Frontal cortex (tissue), 2 donors: ENCODE measurements around a stretch of chr12.

DNA sequence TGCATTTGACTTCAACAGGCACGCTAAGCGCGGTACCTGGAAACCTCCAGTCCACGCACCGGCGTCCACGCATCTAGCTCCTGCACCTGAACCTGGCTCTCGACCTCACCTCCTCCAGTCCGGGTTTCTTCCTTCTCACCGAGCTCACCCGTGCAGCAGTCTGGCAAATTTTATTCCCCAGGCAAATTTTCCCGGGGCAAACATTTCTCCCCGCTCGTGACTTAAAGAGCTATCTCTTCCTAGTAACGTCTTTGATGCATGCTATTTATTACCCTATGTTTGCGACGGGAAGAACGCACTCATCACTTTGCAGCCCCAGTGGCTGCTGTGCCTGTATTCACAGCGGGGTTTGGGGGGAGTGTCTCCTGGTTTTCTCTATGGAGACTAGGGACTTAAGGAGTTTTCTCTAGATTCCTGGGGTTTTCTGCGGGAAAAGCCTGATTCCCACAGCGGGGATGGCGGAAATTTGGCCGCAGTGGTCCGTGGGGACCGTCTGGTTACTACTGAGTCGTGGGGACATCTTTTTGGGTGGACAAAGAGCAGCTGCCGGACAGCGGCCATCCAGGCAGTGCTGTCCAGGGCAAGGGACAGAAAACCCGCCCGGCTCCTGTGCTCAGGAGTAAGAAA lies 561 bp upstream of the AVPR1A start:
- RAMPAGE, long total RNA, result no peak

DNA sequence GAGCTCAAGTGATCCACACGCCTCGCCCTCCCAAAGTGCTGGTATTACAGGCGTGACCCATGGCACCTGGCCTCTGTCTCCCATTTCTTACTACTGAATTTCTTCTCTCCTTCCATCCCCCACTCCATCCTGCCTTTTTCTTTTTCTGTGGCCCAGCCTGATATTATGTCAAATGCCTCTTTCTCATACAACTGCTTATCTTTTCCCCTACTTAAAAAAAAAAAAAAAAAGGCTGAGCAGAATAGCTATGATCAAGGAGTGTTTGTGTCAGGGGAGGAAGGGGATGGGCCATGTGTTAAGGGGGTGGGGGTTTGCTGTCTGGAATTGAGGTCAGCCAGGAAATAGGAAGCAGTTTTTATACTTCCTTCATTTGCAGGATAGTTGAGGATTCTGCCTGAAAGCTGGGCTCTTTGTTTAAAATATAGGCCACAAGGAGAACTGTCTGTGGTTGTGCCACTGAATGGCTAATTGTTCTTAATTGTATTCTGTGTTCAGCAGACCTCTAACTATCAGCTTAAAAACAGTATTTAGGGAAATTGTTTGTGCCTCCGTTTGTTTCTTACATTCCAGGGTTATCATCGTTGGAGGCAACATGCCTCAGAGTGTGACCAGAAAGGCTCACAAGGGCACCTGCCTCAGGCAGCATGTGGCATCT lies 95.8 kb downstream of the SRGAP1 start:
- RAMPAGE, long total RNA, result no peak

DNA sequence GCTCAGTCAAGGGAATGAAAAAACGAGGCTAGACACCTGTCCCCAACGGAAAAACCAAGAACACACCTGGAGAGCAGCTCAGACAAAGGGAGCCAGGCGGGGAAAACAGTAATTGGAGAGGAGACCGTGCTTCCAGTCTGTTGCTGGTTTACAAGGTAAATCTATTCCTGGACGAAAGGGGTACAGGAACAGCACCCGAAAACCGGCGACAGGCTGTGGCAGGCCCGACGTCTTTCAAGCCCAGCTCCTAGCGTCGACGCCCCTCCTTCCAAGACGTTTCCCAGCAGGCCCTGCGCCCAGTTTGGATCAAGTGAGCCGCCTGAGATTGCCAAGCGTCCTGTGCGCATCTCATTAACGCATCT lies 1.5 kb downstream of the C12orf56 start:
- RAMPAGE, long total RNA, result no peak

- RAMPAGE, long total RNA, result no peak
Observed at GRCh38 chr12:64583684-64584361, 26.5 kb upstream of the RASSF3 start.

DNA sequence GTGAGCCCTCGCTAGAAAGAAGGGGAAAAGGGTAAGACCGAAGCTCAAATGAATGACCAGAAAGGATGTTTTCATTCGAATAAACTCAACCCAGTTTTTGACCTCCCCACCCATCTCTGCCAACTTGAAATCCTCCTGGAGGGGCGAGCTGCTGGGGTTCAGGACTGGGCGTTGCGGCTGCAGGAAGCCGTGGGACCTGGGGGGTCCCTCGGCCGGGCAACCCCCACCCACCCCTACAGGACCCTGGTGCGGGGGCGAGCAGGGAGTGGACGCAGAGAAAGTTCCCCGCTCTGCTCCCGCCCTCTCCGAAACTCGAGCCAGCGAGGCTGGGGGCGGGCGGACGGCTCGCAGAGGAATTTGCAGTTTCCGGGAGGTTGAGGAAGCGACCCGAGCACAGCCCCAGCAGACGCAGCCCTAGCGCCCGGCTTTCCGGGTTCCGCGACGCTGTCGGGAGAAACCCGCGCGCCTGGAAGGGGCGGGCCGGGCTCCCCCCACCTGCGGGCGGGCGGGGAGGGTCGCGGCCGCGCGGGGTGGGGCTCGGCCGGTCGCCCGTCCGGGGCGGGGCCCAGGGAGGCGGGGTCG lies 359 bp upstream of the RASSF3 start:
- RAMPAGE, long total RNA, result no peak

DNA sequence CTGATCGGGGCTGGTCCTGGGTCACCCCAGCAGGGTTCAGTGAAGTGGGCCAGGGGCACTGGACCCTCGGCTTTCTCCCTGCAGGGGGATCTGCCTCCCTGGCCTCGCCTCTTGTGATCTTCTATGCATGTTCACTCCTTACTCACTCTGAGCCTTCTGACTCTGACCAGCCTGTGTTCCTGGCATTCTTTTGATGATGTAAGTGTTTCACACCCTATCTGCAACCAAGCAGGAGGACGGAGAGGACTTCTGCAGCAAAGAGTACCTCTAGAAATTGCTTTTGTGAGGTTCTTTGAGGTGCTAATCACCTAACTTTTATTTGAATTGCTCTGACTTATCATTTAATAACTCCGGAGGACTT lies 61.0 kb downstream of the RASSF3 start:
- RAMPAGE, long total RNA, result no peak

DNA sequence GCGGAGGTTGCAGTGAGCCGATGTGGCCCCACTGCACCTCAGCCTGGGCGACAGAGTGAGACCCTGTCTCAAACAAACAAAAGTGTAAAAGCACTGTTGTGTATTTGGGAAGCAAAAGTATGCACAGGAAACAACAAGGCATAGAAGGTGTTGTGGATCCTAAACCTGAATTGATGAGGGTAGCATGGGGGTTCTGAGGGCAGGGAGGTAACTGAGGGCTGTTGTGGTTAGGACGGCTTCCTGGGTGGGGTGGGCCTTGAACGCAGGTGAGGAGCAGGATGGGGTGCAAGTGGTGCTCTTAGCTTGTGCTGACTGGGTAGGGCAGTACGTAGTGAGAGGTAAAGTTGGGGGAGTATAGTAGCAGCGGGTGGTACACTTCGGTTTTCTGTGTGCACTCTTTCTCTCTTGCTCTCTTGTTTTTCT lies 64.2 kb downstream of the RASSF3 start:
- RAMPAGE, long total RNA, result no peak

DNA sequence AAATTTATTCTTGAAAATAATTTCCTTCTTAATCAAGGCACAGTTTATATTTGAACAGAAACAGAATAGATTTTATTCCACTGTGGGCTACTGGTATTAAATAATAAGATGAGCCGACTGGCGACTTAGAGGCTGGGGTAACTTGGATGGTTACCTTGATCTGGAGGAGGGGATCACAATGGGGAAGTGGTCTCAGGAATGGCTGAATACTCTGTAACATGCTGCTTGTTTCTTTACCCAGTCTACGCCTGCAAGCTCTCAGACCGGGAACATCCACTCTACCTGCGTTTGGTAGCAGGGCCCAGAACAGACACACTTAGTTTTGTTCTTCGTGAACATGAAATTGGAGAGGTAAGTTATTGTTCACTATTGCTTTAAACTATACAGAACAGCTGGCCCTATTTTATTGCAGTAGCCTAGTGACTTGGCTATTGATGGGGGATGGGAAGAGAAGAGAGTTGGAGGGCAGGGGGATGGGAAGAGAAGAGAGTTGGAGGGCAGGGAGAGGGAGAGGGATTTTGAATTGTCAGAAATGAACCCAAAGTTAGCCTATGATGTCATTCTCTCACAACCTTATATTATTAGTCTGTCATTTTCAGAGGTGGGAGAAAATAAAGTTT lies 67.9 kb downstream of the GNS start:
- RAMPAGE, long total RNA, result no peak

GRCh38 chr12:65169854-65170786 lies 737 bp downstream of the LEMD3 start:
- RAMPAGE, long total RNA, result no peak

DNA sequence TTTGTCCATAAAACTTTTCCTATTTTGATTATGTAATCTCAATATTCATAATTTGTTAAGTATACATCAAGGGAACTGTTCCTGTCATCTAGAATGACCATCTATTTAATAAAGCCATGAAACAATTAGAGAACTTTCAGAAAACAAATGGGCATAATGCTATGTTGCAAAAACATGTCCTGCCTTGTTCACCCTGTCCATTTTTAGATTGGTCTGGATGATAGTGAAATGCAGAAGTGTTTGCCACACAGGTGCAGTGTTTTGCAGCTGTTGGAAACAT lies 36.4 kb downstream of the LEMD3 start:
- RAMPAGE, long total RNA, result no peak

DNA sequence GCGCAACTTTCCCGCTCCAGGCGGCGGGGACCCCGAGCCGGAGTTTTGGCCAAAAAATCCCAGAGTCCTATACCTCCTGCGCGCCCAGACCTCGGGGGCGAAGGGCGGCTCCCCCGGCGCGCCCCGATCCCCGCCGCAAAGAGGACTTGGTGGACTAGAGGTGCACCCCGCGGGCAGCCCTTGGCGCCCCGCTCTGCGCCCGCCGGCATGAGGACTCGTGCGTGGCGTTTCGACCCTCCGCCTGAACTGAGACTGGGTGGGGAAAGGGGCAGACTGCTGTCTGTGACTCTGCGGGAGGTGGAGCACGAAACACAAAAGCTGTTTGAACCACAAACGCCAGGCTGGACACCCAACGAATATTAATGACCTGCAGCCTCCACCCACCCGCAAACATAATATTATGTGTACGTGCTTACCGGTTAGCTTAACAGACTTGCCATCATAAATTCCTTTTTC lies 94.9 kb upstream of the HMGA2 start:
- RAMPAGE, long total RNA, result no peak

DNA sequence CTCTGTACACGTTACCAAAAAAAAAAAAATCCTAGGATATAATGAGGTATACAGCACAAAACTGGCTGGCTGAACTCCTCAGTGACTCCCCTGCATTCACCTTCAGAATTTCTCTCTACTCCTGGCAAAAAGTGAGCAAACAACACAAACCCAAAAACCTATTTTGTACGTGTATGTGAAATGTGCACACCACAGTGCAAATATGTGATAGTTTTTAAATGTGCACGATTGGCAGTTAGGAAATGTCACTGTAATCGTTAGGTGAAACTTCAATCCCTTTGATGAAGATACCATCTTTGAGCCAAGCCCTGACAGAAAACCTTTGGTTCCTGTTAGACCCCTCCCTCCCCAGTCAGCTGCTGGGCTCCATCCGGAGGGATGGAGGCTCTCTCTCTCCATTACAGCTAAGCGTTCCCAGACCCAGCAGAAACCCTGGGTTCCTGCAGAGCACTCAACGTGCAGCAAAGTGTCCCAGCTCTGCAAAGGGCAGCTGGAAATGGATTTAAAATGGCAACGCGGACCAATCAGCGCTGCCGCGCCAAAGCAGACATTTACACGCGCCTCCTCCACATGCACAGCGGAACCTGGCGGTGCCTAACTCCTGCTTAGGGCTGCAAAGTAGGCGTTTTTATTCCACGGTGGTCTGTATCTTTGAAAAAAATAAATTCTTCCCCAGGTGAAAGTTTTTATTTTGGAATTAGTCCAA lies 1.6 kb upstream of the HMGA2 start:
- RAMPAGE, long total RNA, result no peak

DNA sequence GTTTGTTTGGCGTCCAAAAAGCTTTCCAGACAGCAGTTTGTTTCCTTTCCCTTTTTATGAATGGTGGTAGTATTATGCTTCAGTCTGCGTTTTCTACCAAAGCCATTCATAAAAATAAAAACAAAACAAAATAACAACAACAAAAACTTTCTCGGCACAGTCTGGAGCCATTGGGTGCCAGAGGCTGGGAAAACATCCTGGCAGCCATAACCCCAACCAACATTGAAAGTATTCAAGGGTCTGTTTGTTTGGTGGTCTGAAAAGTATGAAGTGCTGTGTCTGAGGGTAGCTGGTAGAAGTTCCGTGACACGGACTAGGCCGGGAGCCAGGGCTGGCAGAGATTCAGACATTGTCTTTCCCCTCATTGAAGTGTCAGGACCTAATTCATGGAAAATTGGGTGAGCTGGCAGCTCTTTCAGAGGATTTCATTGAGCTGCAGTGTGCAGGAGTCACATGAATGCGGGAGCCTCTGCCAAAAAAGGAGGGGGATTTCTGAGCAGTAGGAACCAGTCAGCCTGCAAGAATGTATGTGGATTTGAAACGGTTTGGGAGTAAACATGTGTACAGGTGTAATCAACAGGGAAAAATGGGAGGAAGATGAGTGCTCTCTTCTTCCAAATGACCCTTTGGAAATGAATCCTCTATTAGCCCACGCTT lies 124.3 kb downstream of the HMGA2 start:
- RAMPAGE, long total RNA, result no peak

DNA sequence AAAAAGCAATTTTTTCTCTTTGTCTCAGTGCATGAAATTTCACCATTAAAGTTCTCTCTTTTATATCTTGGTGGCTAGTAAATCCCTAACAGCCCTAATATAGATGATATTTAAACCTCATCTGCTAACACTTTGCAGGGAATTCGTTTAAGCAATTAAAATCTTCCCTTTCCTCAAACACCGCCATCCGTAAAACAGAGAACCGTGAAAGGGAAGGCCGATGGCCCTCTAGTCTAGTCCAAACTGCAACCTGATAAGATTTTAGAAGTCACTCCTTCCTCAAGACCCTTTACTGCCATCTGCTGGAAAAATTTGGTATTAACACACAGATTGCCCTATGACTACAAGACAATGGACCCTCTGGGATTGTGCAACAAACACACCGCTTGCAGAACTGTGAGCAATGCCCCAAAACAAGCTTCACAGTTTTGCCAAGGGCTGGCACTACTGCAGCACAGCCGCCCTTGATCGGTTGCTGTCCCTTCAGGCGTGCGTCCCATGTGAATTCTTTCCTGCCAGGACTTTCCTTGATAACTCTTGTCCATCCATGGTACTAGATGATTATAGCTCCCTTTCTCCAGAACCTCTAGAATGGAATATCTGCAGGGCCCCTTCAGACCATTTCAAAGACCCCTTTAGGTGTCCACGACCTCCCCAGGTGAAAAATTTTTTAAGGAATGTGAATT lies 23.1 kb downstream of the LLPH start:
- RAMPAGE, long total RNA, result no peak

DNA sequence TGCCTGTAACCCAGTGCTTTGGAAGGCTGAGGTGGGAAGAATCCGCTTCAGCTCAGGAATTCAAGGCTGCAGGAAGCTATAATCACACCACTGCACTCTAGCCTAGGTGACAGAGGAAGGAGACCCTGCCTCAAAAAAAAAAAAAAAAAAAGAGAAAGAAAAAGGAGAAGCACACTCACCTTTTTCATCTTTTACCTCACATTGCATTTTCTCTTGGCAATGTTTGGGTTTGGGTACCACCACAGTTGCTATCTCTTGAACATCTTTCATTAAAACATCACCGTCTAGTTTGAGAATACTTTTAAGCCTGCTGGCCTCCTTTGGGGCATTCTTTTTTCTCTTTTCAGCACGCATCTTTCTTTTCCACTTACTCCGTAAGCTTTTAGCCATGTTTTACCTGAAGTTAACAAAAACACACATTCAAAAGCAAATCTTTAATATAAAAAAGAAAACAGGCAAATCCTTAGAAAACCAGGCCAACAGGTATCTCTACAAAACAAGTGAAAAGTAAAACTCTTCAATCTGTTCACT lies 1.8 kb downstream of the LLPH start:
- RAMPAGE, long total RNA, result no peak

GRCh38 chr12:66129750-66130447 lies 651 bp downstream of the LLPH start:
- RAMPAGE, long total RNA, result no peak

DNA sequence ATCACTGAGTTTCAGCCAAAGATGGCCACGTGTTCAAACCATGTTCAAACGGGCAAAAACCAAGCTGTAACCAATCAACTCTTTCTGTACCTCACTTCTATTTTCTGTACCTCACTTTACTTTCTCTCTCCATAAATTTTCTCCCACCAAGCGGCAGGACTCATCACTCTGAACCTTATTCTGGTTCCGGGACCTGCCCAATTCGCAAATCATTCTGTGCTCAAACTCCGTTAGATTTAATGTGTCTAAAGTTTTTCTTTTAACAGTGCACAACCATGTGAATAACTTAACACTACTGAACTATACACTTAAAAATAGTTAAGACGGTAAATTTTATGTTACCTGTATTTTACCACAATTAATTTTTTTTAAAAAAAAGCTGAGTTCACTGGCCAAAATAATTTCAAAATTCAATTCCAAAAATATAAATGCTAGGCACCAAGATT lies 1.2 kb downstream of the TMBIM4 start:
- RAMPAGE, long total RNA, result no peak

GRCh38 chr12:66536906-66537193 lies 142.0 kb downstream of the GRIP1 start:
- RAMPAGE, long total RNA, result no peak

DNA sequence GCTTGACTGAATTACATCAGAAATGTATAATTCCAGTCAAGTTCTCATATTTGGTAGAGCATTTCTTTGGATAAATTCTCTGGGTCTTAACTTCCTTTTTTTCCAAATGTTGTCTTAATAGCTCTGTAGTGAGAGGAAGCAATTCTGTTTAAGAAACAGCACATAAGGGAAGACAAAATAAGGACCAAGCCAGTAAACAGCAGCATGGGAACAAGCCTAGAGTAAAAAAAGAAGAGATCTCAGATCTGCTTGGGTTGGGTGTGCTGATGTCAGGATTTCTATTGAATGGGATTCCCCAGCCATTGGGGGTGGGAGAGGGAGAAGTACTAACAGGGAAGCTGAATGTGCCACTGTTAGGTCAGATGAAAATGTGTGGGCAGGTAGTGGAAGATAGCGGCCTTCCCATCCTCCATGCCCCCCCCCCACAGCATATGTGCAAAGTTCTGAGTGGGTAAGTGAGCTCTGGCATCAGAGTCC lies 14.1 kb upstream of the DYRK2 start:
- RAMPAGE, long total RNA, result no peak

- RAMPAGE, long total RNA, result no peak
Observed at GRCh38 chr12:67648858-67649460, 414 bp downstream of the DYRK2 start.